SK-MEL-5 (cell line): ENCODE measurements around a stretch of chr6.

GRCh38 chr6:168875021-168875484, 378.6 kb downstream of the THBS2 start:
RAMPAGE:
- cytosol, long total RNA = no peak
- long total RNA = no peak
- nucleus, long total RNA = no peak

RAMPAGE:
- cytosol, long total RNA = no peak
- long total RNA = no peak
- nucleus, long total RNA = no peak
Measured at GRCh38 chr6:169172444-169172823, 81.2 kb downstream of the THBS2 start.

GRCh38 chr6:169425578-169426044, 172.0 kb upstream of the THBS2 start:
RAMPAGE:
- cytosol, long total RNA = no peak
- long total RNA = no peak
- nucleus, long total RNA = no peak

GRCh38 chr6:169445508-169446162, 192.0 kb upstream of the THBS2 start:
RAMPAGE:
- cytosol, long total RNA = no peak
- long total RNA = no peak
- nucleus, long total RNA = no peak

RAMPAGE:
- cytosol, long total RNA = no peak
- long total RNA = no peak
- nucleus, long total RNA = no peak
Measured at GRCh38 chr6:169627787-169628441, 73.9 kb downstream of the WDR27 start.

DNA sequence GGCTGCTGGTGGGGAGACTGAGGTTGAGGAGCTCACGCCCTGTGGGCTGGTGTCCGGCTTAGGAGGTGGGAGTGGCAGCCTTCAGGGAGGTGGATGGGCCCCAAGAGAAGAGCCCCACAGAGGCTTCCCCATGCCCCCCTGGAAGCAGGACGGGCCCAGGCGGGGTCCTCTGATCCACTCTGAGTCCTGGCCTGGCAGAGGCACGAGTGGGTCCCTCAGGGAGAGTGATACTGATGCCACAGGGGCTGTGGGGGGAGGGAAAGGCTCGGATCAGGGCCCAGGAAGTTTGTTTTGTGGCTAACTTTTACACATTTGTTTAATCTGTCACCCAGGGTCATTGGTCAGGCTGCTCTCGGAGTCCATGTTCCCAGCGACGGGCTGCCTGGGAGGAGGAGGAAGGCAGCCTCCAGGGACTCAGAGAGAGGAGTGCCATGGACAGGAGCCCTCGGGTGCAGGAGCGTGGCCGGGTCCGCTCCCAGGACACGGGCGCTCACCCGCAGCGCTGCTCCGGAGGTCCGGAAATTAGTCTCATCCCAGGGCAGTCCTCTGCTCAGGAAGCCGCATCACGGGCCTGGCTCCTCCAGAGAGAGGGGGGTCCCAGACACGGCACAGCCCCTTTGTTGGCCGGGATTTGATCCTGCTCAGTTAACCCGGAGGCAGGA, 170.9 kb downstream of the ERMARD start:
RAMPAGE:
- cytosol, long total RNA = no peak
- long total RNA = no peak
- nucleus, long total RNA = no peak

GRCh38 chr6:169960736-169961233, 209.4 kb downstream of the ERMARD start:
RAMPAGE:
- cytosol, long total RNA = no peak
- long total RNA = no peak
- nucleus, long total RNA = no peak

RAMPAGE:
- cytosol, long total RNA = no peak
- long total RNA = no peak
- nucleus, long total RNA = no peak
Measured at GRCh38 chr6:170048546-170049258, 242.2 kb downstream of the DLL1 start.

DNA sequence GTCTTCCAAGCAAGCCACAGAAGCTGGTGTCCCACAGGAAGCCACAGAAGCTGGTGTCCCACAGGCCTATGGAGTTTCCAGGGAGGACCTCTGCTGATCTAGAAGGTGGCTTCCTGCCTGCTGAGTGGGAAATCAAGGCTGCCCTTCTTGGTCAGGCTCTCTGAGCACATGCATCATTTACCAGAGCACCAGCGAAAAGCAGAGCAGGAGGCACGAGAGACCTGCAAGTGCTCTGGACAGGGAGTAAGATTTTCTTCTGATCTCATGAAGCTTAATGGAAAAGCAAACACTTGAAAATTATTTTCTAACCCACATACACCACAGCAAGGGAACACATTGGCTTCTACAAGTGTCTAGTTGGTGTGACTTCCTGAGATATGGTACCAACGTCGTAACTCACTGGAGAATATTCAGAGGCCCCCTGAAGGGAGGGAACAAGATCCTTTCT, 48.8 kb downstream of the PSMB1 start:
RAMPAGE:
- cytosol, long total RNA = no peak
- long total RNA = no peak
- nucleus, long total RNA = no peak